ENCODE measurements around a stretch of chr3.

GRCh38 chr3:185914281-185915050 is 23.3 kb downstream of the TRA2B start:
- PRO-cap, 5 experiments: no peak in any of the 5 experiments
- RAMPAGE, long total RNA, 2 experiments: no peak in any of the 2 experiments
- RRBS: no CpG with 5 or more reads among the region's 4 CpGs

GRCh38 chr3:185919664-185920187 is 18.1 kb downstream of the TRA2B start:
- PRO-cap, 5 experiments: no peak in any of the 5 experiments
- RAMPAGE, long total RNA, 2 experiments: no peak in any of the 2 experiments
- RRBS: no CpG with 5 or more reads among the region's 1 CpG

DNA sequence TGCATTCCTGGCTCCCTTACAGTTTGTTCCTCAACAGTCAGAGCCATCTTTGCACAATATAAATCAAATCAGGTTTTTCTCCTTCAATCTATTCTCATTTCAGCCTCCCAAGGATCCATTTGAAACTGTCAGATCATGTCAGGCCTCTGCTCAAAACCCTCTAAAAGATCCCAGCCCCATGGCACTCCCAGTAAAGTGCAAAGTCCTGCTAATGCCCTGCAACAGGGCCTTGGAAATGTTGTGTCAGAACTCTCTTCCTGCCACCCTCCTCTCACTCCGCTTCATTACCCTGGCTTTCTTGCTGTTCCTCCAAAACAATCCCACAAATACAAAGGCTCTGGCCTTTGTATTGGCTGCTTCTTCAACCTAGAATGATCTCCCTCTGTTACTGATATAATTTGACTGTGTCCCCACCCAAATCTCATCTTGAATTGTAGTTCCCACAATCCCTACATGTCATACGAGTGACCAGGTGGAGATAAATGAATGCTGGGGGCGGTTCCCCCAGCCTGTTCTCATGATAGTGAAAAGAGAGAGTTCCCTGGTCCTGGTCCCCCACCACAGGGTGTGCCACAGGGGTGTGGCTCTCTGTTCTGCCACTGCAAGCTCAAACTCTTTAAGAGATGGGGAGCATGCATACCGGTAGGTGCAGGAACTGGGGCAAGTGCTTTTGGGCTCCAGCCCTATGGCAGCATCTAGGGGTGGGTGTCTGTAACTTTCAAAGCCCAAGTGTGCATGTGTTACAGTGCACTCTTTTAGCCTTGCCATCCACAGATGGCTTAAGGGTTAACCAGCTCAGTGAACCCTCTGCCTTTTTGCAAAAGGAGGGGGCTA is 22.9 kb upstream of the TRA2B start:
- PRO-cap, 5 experiments: no peak in any of the 5 experiments
- RAMPAGE, long total RNA, 2 experiments: no peak in any of the 2 experiments
- RRBS: no CpG with 5 or more reads among the region's 4 CpGs

- PRO-cap, 5 experiments: peak in 5 of 5 experiments; most common plus-strand start chr3:186599794 (in 3); most common minus-strand start chr3:186599729 (in 2)
- RAMPAGE, long total RNA, 2 experiments: no peak in any of the 2 experiments
- RRBS: no CpG with 5 or more reads among the region's 6 CpGs
Measured at GRCh38 chr3:186599538-186599891, 13.3 kb upstream of the AHSG start.

DNA sequence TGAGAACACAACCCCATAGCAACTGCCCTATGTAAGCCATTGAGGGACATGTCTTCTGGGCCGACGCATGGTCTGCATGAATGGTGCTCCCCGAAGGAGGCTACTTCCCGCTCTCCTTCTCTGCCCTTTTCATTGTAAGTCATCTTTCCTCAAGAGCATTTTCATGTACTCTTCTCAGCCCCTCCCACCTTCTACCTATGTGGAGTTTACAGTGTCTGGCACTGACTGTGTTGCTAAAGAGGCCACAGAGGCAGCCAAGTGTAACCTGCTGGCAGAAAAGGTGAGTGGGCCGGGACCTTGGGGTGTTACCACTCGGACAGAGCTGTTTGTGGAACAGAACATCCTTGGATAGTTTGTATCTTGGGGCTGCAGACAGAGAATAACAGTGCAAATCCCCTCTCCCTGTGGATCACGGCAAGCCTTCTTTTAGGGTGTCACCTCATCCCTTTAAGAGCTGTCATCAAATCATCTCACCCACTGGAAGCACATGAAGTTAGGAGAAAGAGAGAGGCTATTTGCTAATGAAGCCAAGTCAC is 5.6 kb downstream of the AHSG start:
- PRO-cap, 5 experiments: peak in 1 of 5 experiments; most common plus-strand start position 198 of the sequence (in 1); most common minus-strand start position 134 of the sequence (in 1)
- RAMPAGE, long total RNA, 2 experiments: no peak in any of the 2 experiments
- RRBS: no CpG with 5 or more reads among the region's 7 CpGs

DNA sequence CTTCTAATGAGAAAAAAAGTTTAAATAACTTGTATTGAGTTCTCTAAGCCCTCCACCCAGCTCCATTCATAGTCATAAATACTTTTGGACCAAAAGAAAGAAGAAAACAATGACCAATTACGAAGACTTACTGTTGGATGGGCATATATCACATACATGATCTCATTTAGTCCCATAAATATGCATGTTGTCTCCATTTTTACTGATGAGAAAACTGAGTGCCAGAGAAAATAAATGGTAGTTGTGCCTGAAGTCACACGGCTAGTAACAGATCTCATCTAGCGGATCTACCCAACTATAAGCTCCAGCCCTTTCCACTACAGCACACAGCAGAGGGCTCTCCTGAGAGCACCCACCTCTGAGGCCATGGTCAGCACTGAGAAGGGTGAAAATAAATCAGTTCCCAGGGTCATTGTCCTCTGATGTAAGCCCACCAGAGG is 6.2 kb upstream of the FETUB start:
- PRO-cap, 5 experiments: peak in 5 of 5 experiments; most common minus-strand start position 368 of the sequence (in 5)
- RAMPAGE, long total RNA, 2 experiments: no peak in any of the 2 experiments
- RRBS: no CpG with 5 or more reads among the region's 3 CpGs

DNA sequence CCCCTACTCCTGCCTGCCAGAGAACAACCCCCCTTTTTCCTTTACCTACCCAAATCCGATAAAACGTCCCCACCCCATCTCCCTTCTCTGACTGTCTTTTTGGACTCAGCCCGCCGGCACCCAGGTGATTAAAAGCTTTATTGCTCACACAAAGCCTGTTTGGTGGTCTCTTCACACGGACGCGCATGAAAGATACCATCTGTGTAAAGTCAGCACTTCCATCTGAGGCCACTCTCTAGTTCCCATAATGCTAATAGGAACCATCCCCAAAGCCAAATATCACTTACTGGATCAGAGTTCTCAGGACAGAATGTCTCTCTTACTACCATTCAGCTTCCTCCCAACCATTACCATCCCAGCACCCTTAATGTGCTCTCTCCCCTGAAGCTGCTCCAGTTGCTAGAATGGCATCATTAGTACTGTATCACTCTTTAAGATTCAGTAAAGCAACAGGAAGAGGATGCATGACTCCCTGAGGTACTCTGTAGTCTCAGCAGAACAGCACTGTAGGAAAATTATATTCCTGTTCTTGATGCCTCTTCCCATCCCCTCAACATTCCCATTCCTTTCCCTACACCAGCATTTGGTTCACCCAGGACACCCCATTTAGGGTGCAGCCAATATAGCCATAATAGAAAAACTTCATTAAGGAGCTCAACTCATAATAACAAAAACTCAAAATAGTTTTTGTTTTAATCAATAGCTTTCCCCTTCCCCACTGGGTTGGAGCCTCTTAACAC is 2.1 kb upstream of the HRG start:
- PRO-cap, 5 experiments: no peak in any of the 5 experiments
- RAMPAGE, long total RNA, 2 experiments: no peak in any of the 2 experiments
- RRBS: no CpG with 5 or more reads among the region's 7 CpGs

GRCh38 chr3:186720283-186720843 is 3.2 kb downstream of the KNG1 start:
- PRO-cap, 5 experiments: peak in 5 of 5 experiments; most common plus-strand start chr3:186720587 (in 5); most common minus-strand start chr3:186720628 (in 5)
- RAMPAGE, long total RNA, 2 experiments: no peak in any of the 2 experiments
- RRBS: no CpG with 5 or more reads among the region's 5 CpGs

GRCh38 chr3:186732446-186732799 is 15.3 kb downstream of the KNG1 start:
- PRO-cap, 5 experiments: peak in 1 of 5 experiments; most common plus-strand start chr3:186732748 (in 1)
- RAMPAGE, long total RNA, 2 experiments: no peak in any of the 2 experiments
- RRBS: no CpG with 5 or more reads among the region's 2 CpGs

GRCh38 chr3:186741872-186742564 is 24.9 kb downstream of the KNG1 start:
- PRO-cap, 5 experiments: peak in 1 of 5 experiments; most common plus-strand start chr3:186742144 (in 1)
- RAMPAGE, long total RNA, 2 experiments: no peak in any of the 2 experiments
- RRBS: no CpG with 5 or more reads among the region's 7 CpGs

GRCh38 chr3:186782483-186783492 is 589 bp upstream of the EIF4A2 start:
- PRO-cap, 5 experiments: peak in 5 of 5 experiments; most common minus-strand start chr3:186783261 (in 5)
- RAMPAGE, long total RNA, 2 experiments: no peak in any of the 2 experiments
- RRBS: 1% methylated on average over 4 of the region's 62 CpGs

- PRO-cap, 5 experiments: no peak in any of the 5 experiments
- RAMPAGE, long total RNA, 2 experiments: no peak in any of the 2 experiments
- RRBS: no CpG with 5 or more reads among the region's 2 CpGs
Measured at GRCh38 chr3:186808797-186809158, 2.5 kb upstream of the RFC4 start.

DNA sequence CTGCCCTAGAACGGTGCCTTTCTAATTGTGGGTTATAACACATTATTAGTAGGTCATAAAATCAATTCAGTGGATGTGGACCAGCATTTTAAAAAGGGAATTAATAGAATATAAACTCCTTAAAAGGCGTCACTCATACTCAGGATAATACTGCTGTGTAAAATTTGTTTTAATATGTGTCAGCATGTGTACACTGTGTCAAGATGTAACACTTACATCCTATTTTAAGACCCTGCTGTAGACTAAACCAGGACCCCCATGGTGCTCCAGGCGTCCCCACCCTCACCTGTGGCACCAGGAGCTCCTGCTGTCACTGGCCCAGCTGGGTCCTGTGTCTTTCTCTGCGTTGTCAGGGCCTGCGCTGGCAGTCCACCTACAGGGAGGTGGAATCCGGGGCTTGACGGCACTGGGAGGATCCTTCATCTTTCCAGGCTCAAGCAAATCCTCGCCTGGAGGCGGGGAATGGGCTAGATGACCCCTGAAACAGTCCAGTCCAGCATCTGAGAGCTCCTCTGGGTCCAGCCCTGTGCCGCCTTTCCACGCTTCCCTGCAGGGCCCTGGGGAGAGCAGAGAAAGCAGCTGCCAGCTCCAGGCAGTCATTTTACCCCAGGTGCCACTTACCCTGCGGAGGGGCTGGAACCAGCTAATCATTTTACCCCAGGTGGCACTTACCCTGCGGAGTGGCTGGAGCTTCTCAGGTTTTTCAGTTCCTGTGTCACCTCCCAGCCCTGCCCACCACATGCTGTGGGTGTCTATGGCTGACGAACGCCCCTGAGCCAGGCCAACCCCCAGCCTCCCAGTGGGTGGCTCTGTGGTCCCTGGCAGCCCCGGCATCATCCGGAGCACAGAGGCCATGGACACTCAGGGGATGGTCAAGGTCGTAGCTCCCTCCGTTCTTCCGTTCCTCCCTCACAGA is 18.1 kb upstream of the ADIPOQ start:
- PRO-cap, 5 experiments: no peak in any of the 5 experiments
- RAMPAGE, long total RNA, 2 experiments: no peak in any of the 2 experiments
- RRBS: no CpG with 5 or more reads among the region's 20 CpGs

DNA sequence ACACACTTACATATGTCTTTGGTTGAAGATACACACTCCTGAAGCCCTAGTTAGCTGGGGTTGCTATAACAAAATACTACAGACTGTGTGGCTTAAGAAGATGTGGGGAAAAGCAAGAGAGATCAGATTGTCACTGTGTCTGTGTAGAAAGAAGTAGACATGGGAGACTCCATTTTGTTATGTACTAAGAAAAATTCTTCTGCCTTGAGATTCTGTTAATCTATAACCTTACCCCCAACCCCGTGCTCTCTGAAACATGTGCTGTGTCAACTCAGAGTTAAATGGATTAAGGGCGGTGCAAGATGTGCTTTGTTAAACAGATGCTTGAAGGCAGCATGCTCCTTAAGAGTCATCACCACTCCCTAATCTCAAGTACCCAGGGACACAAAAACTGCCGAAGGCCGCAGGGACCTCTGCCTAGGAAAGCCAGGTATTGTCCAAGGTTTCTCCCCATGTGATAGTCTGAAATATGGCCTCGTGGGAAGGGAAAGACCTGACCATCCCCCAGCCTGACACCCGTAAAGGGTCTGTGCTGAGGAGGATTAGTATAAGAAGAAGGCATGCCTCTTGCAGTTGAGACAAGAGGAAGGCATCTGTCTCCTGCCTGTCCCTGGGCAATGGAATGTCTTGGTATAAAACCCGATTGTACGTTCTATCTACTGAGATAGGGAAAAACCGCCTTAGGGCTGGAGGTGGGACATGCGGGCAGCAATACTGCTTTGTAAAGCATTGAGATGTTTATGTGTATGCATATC is 37.0 kb upstream of the ST6GAL1 start:
- PRO-cap, 5 experiments: no peak in any of the 5 experiments
- RAMPAGE, long total RNA, 2 experiments: no peak in any of the 2 experiments
- RRBS: no CpG with 5 or more reads among the region's 10 CpGs

DNA sequence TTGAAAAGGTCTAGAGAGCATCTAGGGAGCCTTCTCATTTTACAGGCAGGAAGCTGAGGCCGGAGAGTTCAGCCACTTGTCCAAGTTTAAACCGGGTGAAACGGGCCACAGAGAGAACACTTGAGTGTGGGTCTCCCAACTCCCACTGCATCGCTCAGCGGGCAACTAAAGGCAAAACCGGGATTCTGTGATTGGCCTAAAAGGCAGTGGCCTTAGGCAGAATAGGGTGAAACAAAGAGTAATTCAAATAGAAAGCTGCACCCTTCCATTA is 1.8 kb downstream of the ST6GAL1 start:
- PRO-cap, 5 experiments: peak in 2 of 5 experiments; most common plus-strand start position 89 of the sequence (in 2)
- RAMPAGE, long total RNA, 2 experiments: no peak in any of the 2 experiments
- RRBS: 10% methylated on average over 6 of the region's 6 CpGs

DNA sequence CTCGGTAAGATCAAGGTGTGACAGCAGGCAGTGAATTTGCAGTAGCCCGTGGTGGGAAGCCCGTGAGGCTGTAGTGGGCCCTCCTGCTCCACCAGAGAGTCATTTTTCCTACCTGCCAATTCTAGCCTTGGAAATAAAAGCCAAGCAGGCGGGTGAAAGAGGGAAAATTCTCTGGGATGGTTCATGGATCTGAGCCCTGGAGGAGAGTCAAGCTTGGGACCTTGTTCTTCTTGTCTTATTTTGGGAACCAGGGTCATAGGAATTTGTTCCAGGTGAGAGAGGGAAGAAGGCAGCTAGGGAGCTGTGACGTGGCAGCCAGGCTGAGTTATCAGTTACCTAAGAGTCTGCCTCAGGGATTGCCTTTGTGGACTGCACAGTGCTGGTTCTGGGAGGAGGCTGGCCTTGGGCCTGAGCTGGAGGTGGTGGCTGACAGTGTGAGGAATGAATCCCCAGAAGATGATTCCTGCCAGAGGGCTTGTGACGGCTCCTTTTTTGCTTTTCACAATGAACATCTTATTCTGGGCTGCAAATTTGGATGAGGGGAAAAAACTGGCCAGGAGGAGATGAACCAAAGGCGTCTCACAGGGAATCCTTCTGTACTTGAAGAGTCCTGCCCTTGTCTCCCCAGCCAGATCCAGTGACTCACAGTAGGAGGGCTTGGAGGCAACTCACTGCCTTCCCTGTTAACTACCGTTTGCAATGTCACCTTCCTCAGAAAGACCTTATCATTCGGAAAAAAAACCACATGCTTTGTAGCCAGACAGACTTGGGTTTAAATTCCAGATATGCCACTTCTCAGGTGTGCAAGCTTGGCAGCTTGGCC is 18.9 kb downstream of the ST6GAL1 start:
- PRO-cap, 5 experiments: no peak in any of the 5 experiments
- RAMPAGE, long total RNA, 2 experiments: no peak in any of the 2 experiments
- RRBS: no CpG with 5 or more reads among the region's 9 CpGs

GRCh38 chr3:186989363-186990110 is 59.2 kb downstream of the ST6GAL1 start:
- PRO-cap, 5 experiments: peak in 5 of 5 experiments; most common plus-strand start chr3:186989741 (in 3); most common minus-strand start chr3:186989571 (in 3)
- RAMPAGE, long total RNA, 2 experiments: no peak in any of the 2 experiments
- RRBS: no CpG with 5 or more reads among the region's 5 CpGs

- PRO-cap, 5 experiments: peak in 5 of 5 experiments; most common plus-strand start chr3:187042562 (in 3); most common minus-strand start chr3:187042478 (in 5)
- RAMPAGE, long total RNA, 2 experiments: start-site peak on the plus strand in 1 of 2 experiments, at chr3:187041964-187042043 at its widest, 535 reads per replicate
- RRBS: no CpG with 5 or more reads among the region's 10 CpGs
Measured at GRCh38 chr3:187041781-187042662, 97.3 kb downstream of the RPL39L start.

DNA sequence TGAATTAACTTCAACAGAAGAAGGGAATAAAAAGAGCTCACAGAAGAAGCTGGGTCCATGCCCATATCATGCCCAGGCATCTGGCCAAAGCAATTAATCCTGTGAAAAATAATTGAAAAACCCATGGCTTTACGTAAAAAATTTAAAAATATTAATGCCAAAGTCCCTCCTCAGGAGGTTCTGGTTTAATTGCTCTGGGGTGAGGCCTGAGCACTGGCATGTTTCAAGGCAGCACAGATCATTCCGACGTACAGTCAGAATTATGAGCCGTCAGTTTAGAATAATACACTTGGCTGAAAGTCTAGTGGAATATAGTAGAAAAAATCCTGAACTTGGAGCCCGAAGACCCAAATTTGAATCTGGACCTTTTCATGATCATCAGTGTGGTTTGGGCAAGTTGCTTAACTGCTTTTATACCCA is 2.1 kb downstream of the MASP1 start:
- PRO-cap, 5 experiments: peak in 2 of 5 experiments; most common plus-strand start position 188 of the sequence (in 2)
- RAMPAGE, long total RNA, 2 experiments: no peak in any of the 2 experiments
- RRBS: no CpG with 5 or more reads among the region's 5 CpGs

DNA sequence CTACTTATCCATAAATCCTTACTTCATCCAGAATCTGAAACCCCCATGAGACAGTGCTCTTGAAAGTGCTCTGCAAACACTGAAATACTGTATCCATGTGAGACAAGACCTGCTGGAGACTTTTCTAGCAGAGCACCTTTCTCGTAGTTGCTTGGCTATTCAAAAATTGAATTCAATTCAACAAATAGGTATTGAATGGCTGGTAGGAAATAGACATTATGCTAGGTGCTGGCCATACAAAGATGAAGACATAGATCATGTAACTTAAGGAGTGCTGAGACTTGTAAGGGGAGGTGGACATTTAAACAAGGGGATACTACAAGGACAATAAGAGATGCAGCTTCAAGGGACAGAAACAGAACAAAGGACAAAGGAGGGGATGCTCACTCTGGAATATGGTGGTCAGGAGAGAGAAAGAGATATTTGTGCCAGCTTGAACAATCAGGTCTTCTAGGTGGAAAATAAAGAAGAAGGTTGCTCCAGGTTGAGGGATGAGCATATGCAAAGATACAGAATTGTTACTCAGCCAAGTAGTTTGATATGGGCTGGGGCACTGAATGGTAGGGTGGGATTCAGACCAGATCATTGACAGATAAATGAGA is 1.6 kb downstream of the MASP1 start:
- PRO-cap, 5 experiments: peak in 1 of 5 experiments; most common plus-strand start position 533 of the sequence (in 1)
- RAMPAGE, long total RNA, 2 experiments: no peak in any of the 2 experiments
- RRBS: no CpG with 5 or more reads among the region's 1 CpG